ENCODE results near the genes PDE8B and TBCA.

DNA sequence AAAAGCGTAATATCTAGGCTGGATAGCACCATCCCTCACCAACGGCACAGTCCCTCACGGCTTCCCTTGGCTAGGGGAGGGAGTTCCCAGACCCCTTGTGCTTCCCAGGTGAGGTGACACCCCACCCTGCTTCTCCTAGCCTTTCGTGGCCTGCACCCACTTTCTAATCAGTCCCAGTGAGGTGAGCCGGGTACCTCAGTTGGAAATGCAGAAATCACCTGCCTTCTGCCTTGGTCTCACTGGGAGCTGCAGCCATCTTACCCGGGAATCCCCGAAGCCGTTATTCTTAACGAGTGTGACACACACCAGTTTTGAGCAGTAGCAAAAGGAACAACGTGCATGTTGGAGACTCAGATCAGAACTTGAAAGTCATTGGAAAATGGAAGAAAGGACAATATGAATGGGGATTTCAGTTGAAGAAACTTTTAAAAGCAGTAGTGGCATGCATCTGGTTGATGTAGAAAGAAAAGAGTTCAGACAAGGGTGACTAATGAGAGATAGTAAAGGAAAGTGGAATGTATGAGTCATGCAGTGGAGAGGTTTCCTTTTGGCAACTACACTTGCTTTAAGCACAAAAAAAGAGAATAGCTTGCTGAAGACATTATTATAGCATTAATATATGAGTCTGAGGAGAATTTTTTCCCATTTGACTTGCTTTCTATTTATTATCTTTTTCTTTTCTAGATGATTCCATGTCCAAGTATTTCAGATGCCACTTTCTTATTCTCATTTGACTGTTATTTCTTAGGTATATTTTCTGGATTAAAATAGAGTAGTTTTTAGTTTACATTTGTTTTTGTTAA lies 44.5 kb upstream of the ANKDD1B start:
- PRO-cap: no peak

DNA sequence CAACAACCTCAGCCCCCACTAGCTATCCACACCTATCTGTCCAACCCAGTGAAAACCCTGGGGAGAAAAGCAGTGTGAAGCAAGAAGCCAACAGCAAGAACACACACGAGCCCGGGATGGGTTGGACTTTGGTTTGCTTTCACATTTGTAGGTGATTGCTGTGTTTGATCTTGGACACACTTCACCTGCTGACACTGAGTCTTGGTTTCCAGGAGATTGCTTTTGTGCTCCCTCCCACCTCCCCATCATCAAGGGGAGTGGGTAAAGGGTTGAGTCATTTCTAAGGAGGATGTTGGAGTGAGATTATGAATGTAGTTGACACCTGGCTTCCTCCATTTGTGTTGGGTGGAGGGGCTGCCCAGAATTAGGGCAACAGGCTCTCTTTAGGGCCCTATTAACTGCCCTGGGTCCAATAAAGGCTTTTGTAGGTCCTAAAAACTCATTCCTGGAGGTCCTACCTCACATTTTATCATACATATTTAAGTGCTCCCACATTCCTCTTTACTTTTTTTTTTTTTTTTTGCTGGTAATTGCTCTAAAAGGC lies 37.5 kb downstream of the ANKDD1B start:
- PRO-cap: no peak

DNA sequence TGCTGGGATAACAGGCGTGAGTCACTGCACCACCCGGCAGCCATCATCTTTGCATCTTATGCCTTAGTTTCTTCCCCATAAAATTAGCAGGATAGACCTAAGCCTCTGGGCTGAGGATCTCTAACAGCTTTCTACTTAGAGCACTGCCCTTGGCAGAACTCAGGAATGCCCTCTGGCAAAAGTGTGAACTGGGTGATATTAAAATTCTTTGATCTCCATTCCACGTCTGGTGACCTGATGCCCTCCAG lies 15.3 kb upstream of the IQGAP2 start:
- PRO-cap: no peak

DNA sequence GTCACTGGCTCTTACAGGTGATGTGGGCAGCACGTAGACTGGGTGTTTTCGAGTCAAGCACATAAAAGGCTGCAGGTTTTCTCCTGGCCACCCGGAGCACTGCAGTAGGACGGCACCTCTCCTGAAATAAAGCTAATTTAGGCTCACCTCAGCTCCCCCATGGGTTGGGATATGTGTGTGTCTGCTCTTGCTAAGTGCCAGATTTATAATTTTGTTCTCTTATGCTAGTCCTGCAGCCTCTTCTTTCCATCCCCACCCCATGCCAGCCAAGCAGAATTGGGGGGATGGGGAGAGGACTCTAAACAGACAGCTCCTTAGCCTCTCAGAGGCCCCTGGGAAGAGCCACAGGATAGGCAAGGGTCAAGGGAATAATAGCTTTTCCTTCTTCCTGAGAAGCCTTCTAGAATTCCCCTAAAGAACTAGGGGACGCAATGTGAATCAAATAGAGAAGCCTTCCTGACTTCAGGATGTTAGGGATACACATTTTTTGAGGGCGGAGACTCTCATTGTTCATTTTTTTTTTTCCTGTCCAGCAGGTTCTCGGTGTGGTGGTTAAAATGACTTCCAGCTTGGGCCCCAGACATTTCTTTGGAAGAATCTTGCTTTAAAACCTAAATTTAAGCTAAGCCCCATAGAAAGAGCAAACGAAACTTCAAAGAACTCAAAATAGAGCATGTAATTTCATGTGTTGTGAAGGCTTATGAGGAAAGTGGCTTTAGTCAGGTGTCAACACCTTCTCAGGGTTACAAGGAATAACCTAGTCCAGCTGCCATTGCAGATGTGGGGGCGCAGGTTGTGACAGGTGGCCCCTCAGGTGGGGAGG lies 80.7 kb downstream of the IQGAP2 start:
- PRO-cap: no peak

GRCh38 chr5:76491953-76492466 lies 88.9 kb downstream of the IQGAP2 start:
- PRO-cap: no peak

- PRO-cap: no peak
These were observed 17.2 kb downstream of the F2RL2 start for GRCh38 chr5:76605935-76606489.

- PRO-cap: no peak
These were observed 28.2 kb upstream of the F2RL1 start for GRCh38 chr5:76790386-76791344.

DNA sequence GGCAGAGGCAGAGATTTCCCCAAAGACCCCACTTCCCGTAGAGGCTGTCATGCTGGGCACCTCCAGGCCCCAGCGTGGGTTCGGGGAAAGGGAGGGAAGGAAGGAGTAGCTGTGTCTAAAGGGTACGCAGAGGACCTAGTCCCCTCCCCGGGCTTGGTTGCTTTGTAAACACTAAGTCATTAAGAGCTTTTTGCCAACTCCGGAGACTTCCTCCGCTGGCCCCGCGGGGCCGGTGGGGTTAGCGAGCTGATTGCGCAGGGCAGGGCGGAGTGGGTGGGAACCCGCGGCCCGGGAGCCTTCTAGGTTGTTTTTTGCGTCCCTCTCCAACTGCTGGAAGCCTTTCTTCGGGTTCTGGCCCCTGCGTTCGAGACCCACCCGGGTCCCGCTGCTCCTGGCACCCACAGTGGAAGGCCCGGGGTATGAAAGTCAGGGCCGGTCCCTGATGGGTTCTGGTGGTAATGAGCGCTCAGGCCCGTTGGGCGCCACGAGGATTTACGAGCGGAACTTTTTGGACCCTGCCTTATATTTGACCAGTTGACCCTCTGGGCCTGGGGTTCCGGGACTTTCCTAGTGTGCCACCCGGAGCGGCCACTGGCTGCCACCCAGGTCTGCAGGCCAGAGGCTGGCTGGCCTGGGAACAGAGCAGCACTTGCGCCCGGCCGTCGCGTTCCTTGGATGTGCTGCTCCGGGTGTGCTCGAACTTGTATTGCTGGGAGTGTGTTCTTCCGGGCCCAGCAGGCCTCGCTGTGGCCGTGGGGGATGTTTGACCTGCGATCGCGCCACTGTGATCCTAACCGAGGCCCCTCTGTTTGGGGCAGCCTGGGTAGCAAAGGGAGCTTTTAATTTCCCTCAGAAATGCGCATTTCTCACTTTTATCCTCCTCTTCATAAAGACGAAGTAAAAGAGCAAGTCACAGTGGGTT lies 917 bp downstream of the F2RL1 start:
- PRO-cap: no peak

DNA sequence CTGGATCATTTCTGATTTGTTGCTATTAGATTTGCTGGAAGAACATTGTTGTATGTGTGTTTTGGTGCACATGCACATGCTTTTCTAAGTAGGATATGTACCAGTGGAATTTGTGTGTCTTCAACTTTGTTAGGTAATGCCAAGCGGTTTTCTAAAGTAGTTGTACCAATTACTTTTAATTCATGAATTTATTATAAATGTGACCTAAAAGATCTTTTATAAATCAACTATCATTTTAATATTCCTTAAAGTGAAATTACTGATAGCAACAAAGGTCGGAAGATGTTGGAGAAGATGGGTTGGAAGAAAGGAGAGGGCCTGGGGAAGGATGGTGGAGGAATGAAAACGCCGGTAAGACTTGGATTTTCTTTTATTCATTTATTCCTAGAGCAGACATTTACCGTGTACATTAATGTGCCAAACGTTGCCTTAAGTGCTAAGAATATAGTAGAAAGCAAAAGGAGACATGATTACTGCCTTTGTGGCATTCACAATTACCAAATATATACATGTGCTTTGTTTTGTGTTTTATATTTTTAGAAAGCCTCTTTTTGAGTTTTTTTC lies 25.6 kb downstream of the ZBED3 start:
- PRO-cap: no peak

- PRO-cap: no peak
These were observed 1.2 kb downstream of the ZBED3 start for GRCh38 chr5:77085914-77086225.

GRCh38 chr5:77209949-77211157 lies at the start of gene PDE8B:
Gene PDE8B, plus strand, starts transcription at chr5:77210680.
- PRO-cap: no peak

GRCh38 chr5:77485200-77485494 lies 7.0 kb downstream of the WDR41 start:
- PRO-cap: no peak

DNA sequence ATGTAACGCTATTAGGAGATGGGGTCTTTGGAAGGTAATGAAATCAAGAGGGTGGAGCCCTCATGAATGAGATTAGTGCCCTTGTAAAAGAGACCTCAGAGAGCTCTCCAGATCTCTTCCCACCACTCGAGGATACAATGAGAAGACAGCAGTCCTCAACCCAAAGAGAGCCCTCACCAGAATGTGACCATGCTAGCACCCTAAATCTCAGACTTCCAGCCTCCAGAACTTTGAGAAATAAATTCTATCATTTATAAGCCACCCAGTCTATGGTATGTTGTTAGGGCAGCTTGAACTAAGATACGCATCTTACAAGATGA lies 12.7 kb downstream of the TBCA start:
- PRO-cap: no peak

GRCh38 chr5:77776179-77776801 lies at the start of gene TBCA:
Gene TBCA, minus strand, starts transcription at chr5:77776339.
- PRO-cap: unidirectional peak, minus-strand start at chr5:77776280

GRCh38 chr5:77852269-77853337 lies 76.5 kb upstream of the TBCA start:
- PRO-cap: no peak

GRCh38 chr5:77972741-77973213 lies 196.6 kb upstream of the TBCA start:
- PRO-cap: no peak

DNA sequence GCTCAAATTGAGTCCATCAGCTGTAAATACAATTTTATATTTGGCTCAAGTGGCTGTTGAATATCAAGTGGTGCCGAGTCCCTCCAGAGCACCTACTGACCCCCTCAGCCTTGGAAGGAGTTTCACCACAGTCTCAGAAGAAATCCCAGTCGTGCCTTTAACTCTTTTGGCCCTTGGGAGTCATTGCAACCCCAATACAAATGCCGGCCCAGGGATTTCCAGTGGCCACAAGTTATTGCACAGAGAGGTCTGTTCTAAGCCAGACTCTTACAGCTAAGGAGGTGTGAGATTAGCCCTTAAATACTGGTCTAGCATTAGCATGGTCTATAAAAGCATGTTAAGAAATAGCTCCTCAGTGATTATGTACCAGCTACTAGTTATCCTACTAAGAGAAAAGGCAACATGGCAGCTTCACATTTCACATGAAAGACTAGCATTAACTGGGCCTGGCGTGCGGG lies 125.0 kb downstream of the SCAMP1 start:
- PRO-cap: no peak

GRCh38 chr5:78506745-78507012 lies 141.9 kb downstream of the LHFPL2 start:
- PRO-cap: no peak

- PRO-cap: no peak
These were observed 100.8 kb downstream of the LHFPL2 start for GRCh38 chr5:78547498-78548483.

- PRO-cap: no peak
These were observed 1.4 kb downstream of the LHFPL2 start for GRCh38 chr5:78646985-78647830.